Temporal lobe (tissue), 2 donors: Measurements from ENCODE around the gene ARHGEF33.

- RAMPAGE, long total RNA, result no peak
Observed at GRCh38 chr2:38682765-38682978, 16.8 kb downstream of the GALM start.

DNA sequence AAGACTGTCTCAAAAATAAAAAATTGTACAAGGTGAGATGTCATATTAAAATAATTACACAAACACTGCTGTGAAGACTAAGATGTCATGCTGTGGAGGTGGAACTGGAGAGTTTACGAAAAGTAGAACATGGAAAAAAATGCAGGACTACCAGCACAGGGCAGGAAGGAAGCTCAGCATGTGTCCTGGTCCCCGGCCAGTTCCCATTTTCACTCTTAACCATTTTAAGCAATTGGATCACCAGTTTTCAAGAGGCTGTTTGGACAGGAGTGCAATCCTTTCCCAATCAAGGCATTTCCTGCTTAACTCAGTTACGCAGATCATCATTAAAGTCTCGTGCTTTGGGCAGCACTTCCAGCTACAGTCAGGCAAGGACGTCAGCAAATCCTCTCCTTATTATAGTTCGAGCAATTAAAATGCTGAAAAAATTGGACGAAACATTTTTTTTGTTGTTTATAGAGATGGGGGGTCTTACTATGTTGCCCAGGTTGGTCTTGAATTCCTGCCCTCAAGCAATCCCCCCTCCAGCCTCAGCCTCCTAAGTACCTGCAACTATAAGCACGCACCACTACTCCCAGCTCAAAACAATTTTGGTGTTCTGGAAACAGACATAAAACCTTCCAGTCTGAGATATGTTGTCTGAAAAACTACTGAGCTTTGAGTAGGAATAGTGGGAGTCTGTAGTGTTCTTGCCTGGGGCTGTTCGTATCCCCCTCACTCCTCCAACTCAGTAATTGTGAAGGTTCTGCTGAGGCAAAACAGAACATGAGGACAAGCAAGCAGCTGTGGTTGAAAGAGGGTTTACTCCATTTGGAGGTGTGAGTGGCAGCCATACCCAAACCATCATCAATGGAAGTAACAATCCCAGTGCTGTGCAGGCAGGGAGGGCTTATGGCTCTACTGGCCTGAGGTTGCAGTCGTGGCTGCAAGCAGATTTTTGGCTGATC lies 13.6 kb downstream of the SRSF7 start:
- RAMPAGE, long total RNA, result no peak

DNA sequence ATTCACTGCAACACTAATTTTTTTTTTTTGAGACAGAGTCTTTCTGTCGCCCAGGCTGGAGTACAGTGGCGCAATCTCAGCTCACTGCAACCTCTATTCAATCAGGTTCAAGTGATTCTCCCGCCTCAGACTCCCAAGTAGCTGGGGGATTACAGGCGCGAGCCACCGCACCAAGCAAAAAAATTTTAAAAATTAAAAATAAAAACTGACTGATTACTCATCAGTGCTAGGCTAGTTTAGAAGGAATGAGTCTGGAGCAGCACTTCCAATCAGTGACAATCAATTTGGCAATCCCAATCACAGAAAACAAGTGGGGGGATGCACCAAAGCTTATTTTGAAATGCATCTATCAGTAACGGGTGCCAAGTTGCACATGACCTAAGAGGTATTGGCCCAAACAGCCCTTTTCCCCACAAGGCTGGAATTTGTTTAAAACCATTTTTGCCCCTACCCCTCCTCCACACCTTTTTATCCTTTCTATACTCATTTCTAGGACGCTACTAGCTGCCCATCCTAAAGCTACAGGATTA lies 8.1 kb downstream of the SRSF7 start:
- RAMPAGE, long total RNA, result no peak

DNA sequence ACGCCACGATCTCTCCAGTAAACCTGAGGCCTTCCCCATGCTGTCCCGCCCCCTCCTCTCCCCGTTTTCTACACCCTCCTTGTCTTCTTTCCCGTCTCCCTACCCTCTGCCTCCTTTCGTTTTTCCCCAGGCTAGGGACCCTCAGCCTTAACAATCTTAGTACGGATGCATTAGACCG lies 263 bp upstream of the SRSF7 start:
- RAMPAGE, long total RNA, result no peak

GRCh38 chr2:38889458-38890046 lies at the start of gene ARHGEF33:
Gene ARHGEF33 (plus strand): TSS chr2:38889875.
- RAMPAGE, long total RNA, result no peak

DNA sequence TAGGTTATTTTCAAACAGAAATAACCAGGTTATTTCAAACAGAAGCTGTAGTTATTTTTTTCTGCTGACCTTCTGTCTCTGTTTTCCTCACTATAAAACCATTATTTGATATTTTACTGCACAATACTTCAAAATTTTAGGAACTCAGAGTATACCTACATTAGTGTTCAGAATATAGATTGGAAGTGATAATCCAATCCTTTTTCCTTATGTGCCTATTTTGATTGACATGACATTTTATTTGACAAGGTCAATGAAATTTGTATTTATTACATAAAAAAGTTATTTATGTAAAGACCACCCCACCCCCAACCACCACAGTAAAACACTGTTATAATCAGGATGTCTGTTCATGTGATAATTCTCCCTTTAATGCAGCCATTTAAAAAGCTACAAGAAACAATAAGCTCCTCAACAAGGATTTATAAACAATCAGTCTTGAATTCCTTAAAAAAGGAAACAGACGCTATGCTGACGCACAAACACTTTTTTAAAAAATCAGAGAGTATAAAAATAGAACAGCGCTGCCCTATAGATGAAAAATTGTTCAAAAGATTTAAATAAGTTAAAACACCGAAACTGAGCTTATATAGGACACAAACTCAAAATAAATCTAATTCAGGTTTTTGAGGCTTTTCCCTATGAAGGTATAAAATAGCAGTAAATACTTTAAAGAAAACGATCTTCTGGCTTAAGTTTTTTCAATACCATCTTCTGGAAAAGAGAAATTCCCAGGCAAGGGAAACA lies 102.2 kb downstream of the SOS1 start:
- RAMPAGE, long total RNA, result no peak

DNA sequence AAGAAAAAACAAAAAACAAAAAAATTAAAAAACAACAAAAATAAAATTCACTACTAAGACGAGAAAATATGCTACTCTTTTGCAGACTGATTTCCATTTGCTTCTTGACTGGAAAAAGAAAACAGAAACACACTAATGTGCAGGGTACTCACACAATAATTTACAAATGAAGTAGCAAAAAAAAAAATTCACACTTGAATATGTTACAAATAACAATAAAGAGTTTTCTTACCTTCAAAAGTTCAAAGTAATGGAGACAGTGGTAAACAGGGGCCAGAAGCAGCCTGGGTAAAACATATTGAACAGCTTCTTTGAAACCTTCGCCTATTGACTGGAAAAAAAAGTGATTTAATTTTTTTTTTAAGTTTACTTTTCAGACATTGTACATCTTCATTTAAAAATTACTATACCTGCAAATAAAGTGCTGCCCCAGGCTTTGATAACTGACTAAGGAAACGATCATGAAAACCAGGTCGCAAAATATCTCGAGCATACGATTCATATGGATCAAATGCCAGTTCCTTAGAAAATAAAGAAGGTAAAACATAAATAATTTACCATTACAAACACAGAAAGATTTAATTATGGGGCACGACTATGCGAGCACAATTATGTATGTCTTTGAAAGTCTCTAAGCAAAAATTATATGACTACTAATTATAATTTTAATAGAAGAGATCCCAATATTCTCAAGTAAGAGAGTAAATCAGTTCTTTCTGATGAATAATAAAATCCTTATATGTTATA lies 85.7 kb downstream of the SOS1 start:
- RAMPAGE, long total RNA, result no peak

GRCh38 chr2:39052529-39052865 lies 68.4 kb downstream of the SOS1 start:
- RAMPAGE, long total RNA, result no peak

DNA sequence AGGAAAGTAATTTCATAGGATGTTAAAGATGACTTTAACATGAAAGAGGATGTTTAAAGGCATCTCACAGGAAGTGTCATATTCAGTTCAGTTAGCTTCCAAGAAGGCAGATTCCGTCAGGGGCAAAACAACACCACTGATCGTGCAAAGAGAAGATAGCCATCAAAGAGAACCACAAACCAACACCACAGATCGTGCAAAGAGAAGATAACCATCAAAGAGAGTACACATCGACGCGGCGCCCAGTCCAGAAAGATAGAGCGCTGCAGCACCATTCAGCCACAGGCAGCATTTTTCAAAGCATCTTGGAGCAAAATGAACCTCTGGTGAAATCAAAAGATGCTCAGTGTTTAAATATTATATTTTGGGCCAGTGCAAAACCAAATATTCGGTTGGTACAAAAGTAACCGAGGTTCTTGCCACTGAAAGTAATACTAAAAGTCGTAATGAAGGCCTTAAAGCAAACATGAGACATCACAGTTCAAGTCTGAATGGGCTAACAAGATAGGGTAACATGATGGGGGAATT lies 96.1 kb upstream of the SOS1 start:
- RAMPAGE, long total RNA, result no peak

DNA sequence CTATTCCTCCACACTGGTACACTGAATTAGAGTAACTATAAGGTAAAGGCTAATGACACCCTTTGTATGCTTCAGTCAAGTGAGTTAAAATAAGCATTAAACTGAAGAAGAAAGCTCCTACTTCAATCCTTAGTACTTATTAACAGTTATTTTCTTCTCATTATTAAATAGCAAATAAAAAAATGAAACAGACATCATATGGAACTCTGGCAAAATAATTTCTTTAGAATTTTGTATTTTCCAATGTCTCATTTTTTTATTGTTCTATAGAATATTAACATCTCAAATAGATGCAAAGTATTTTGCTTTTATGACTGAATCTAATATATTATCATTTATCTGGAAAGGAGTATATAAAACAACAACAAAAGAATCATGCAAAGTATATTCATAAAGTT lies 128.7 kb downstream of the MAP4K3 start:
- RAMPAGE, long total RNA, result no peak

DNA sequence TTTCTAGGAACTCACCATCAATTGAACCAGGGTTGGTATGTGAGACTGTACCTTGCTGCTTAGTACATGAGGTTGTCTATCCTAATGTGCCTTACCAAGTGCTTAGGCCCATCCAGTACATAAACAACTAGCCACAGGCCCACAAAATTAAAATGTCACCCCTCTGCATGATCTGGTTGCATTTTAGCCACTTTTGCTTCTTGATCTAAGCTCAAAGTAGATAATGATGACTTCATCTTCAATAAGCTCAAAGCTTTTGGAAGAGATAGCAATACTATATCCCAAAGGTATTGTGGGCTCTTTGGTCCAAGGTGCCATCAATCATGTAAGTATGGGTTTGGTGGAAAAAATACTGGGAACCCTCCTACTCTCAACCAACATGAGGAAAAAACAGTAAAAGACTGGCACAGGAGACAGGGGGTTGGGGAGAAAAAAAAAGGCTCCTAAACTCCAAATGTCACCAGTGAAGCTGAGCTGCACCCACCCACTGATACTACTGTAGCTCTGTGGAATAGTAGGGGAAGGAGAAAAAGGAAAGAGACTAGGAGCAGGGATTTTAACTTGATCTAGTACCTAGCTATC lies 103.0 kb downstream of the MAP4K3 start:
- RAMPAGE, long total RNA, result no peak

DNA sequence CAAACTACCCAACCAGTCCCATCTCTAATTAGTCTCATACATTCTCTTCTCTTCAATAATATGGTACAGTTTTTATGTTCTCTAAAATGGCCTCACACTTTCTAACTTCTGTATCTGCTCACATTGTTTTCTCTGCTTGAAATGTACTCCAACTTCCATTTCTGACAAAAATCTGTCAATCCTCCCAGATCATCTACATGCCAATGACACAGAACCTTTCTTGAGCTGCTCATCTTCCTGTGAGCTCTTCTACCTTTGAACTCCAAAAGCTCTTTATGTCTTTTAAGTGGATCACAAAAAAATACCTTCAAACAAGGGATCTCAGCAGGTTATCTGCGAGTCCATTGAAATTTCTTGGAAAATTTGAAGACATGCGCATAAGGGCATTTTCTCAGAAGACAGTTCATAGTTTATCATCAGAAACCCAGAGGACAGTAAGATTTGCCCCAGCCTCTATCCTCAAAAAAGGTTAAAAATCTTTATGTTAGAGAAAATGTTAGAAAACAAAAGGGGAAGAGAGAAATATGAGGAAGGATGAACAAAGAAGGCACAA lies 101.5 kb downstream of the MAP4K3 start:
- RAMPAGE, long total RNA, result no peak

GRCh38 chr2:39530241-39530952 lies 93.3 kb upstream of the MAP4K3 start:
- RAMPAGE, long total RNA, result no peak

GRCh38 chr2:39679731-39680140 lies 14.0 kb downstream of the TMEM178A start:
- RAMPAGE, long total RNA, result no peak

DNA sequence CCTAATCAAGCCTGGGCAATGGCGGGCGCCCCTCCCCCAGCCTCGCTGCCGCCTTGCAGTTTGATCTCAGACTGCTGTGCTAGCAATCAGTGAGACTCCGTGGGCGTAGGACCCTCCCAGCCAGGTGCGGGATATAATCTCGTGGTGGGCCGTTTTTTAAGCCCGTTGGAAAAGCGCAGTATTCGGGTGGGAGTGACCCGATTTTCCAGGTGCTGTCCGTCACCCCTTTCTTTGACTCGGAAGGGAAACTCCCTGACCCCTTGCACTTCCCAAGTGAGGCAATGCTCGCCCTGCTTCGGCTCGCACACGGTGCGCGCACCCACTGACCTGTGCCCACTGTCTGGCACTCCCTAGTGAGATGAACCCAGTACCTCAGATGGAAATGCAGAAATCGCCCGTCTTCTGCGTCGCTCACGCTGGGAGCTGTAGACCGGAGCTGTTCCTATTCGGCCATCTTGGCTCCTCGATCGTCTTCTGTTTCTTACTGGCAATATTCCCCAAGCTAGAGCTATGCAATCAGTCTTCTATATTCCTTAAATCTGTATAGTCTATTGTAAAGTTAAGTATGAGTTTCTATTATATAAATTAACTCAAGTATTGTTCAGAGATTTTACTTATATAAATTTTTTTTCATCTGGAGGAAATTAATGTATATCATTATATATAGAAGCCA lies 213.6 kb downstream of the SLC8A1 start:
- RAMPAGE, long total RNA, result no peak

GRCh38 chr2:40457299-40457651 lies 5.4 kb upstream of the SLC8A1 start:
- RAMPAGE, long total RNA, result no peak

GRCh38 chr2:41847727-41848622 lies 199.8 kb upstream of the PKDCC start:
- RAMPAGE, long total RNA, result no peak

DNA sequence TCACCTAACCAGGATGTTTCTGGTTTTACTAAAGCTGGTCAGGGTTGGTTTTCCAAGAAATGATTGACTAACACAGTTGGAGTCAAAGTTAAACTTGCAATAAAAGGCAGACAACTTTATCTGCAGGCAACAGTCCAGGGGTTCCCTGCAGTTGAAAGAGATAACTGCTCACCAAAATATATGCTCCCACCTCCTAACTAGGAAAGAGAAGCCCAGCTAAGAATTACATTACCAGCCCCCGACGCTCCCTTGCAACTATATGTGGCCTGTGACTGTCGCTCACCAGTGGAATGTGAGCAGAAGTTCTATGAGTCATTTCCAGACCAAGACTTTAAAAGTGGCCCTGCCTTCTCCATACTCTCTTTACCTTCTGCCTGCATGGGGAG lies 140.0 kb upstream of the PKDCC start:
- RAMPAGE, long total RNA, result no peak

- RAMPAGE, long total RNA, result no peak
Observed at GRCh38 chr2:41937361-41937968, 110.4 kb upstream of the PKDCC start.

DNA sequence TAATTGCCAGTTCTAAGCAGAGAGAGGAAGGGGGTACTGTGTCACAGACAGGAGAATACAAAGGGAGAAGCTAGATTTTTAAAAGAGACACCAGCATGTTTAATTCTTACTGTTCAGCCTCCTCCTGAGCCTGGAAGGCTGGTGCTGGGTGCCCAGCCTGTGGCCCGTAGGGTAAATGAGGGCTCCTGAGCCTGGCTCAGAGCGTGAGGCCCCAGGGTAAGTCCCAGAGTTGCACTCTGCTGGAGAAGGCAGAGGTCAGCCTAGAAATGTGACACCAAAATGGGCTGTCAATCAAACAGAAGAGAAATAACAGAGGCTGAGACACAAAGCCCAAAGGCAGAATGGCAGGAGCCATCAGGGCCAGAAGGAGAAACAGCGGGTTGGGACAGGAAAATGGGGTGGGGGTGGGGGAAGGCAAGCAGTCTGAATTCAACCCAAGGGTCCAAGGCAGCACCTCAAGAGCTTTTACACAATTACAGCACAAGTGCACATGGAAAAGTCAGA lies 58.0 kb upstream of the PKDCC start:
- RAMPAGE, long total RNA, result no peak